ENCODE measurements around a stretch of chr11.

GRCh38 chr11:67379400-67379958 lies 6.1 kb upstream of the CLCF1 start:
- RRBS, result no CpG with 5 or more reads among the region's 16 CpGs

DNA sequence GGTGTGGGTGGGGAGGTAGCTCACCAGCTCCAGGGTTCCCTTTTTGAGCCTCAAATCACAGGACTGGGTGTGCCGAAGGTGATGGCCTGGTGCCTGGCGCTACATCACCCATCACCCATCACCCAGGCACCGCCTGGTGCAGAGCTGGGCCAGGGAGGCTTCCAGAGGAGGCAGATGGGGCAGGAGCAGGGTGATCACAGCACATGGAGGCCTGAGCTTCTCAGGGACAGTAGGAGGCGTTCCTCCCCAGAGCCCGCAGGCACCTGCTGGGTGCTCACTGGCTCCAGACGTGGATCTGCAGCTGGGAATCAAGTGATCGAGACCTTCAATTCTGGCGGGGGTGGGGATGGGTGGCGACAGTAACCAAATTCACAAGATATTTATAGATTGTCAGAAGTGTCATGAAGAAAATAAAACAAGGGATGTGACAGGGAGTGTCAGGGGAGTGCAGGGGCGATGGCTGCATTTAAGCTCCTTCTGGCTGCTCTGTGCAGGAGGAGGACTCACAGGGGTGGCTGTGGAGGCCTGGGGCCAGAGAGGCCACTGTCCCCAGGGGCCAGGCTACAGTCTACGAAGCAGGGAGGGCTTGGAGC lies 3.3 kb downstream of the TBC1D10C start:
- RRBS, result no CpG with 5 or more reads among the region's 11 CpGs

DNA sequence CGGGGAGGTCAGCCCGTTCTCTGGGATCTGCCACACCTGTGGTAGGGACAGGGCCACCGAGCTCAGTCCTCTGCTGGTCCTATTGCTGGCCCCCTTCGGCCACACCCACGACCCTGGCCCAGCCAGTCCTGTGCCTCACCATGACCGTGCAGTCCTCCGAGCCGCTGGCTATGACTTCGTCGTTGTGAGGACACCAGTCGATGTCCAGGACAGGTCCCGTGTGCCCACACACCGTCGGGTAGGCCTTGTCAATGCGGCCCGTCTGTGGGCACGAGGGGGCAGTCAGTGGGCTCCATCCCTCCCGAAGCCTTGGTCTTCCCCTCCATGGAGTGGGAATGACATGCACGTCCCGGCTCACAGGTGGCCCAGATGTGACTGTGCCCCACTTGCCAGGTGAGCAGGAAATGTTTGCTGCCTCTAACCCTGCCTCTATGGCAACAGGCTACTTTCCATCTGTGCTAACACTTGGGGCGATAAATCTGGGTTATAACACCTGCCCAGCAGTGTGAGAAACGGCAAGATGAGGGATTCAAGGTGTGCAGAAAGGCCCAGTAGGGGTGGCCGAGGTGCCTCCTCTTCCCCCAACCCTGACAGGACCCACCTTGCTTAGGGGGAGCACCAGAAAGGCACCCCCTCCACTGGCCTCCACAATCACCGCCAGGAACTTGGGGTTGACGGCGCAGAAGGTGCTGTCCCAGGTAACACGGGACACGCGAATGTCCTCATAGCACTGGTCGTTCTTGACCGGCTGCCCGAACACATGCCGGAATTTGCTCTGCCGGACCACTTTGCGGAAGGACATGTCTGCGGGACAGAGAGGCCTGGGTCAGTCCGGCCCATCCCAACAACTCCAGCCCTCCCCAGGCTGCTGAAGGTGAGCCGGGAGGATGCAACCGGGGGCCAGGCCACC lies 1.2 kb downstream of the CORO1B start:
- RRBS, result 74% methylated on average over 5 of the region's 39 CpGs

- RRBS, result no CpG with 5 or more reads among the region's 25 CpGs
Measured at GRCh38 chr11:67463815-67464569, 5.1 kb downstream of the TMEM134 start.

GRCh38 chr11:67632304-67632996 lies 2.7 kb upstream of the NUDT8 start:
- RRBS, result no CpG with 5 or more reads among the region's 9 CpGs

GRCh38 chr11:67647497-67647831 lies 3.1 kb downstream of the ACY3 start:
- RRBS, result no CpG with 5 or more reads among the region's 14 CpGs

GRCh38 chr11:68004776-68005368 lies 975 bp upstream of the UNC93B1 start:
- RRBS, result no CpG with 5 or more reads among the region's 12 CpGs

DNA sequence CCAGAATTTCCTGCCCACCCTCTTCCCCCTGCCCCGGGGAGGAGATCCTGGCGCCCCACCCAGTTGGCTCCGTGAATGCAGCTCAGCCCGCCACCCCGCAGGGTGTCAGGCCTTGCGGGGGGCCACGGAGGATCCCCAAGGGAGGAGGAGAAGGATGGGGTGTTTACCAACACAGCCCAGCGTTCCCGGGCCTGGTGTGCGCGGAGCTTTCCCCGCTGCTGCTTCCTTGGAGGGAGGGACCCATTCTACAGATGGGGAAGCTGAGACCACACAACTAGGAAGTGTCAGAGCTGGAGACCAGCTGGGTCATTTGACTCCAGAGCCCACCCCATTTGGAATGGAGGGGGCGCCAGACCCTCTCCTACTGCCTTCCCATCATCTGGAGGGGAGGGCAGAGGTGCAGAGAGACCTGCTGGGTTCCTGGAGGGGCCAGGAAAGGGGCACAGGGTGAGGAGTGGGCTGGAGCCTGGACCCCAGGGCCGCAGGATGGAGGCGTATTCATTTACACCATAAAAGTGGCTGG lies 386 bp downstream of the TCIRG1 start:
- RRBS, result 3% methylated on average over 1 of the region's 15 CpGs

GRCh38 chr11:68061388-68062294 lies 22.8 kb downstream of the TCIRG1 start:
- RRBS, result no CpG with 5 or more reads among the region's 12 CpGs

GRCh38 chr11:68146796-68147442 lies 25.7 kb upstream of the CHKA start:
- RRBS, result 21% methylated on average over 2 of the region's 11 CpGs

GRCh38 chr11:68153837-68154113 lies 32.6 kb upstream of the CHKA start:
- RRBS, result no CpG with 5 or more reads among the region's 7 CpGs

- RRBS, result no CpG with 5 or more reads among the region's 60 CpGs
Measured at GRCh38 chr11:68212354-68212990, 624 bp downstream of the KMT5B start.

GRCh38 chr11:68256134-68256895 lies 15.5 kb downstream of the C11orf24 start:
- RRBS, result no CpG with 5 or more reads among the region's 18 CpGs

GRCh38 chr11:68274750-68275155 lies 3.0 kb upstream of the C11orf24 start:
- RRBS, result no CpG with 5 or more reads among the region's 4 CpGs

- RRBS, result no CpG with 5 or more reads among the region's 15 CpGs
Measured at GRCh38 chr11:68282177-68282902, 10.6 kb upstream of the C11orf24 start.

DNA sequence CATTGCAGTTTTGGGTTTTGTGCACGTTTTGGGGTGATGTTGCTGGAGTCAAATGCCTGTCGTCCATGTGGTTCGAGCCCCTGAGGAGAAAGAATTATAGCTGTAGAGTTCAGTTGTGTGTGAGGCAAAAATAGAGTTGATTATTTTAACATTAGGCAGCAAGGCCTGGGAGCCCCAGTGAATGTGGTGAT lies 1.7 kb downstream of the LRP5 start:
- RRBS, result no CpG with 5 or more reads among the region's 3 CpGs

DNA sequence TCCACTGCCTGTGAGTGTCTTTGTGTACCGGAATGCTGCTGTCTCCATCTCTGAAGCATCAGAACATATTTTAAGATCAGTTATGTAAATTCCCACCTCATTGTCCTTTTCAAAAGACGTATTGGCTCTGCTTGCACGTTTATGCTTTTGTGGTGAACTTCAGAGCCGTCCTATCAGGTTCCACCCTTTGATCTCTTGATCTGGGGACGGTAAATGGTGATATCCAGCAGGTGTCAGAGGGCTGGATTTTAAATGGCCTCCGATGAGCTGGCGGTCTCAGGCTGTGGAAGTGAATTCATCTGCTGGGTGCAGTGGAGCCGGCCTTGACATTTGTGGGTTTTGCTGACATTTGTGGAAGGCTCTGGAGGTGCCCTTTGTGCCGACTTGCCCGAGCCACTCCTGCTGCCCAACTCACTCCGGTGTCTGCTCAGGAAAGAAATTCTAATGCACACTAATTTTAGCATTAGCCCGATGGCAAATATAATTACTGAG lies 8.9 kb downstream of the LRP5 start:
- RRBS, result no CpG with 5 or more reads among the region's 12 CpGs

DNA sequence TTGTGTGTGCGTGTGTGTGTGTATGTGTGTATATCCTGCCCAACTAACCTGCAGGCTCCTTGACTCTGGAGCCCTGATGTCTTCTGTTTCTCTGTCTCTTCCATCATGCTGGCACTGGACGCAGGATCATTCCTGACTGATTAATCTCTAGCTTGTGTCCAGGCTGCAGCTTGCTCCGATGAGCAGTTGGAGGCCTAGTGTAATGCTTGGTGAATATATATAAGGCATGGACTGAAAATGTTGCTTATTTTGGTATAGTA lies 25.6 kb downstream of the LRP5 start:
- RRBS, result no CpG with 5 or more reads among the region's 3 CpGs

DNA sequence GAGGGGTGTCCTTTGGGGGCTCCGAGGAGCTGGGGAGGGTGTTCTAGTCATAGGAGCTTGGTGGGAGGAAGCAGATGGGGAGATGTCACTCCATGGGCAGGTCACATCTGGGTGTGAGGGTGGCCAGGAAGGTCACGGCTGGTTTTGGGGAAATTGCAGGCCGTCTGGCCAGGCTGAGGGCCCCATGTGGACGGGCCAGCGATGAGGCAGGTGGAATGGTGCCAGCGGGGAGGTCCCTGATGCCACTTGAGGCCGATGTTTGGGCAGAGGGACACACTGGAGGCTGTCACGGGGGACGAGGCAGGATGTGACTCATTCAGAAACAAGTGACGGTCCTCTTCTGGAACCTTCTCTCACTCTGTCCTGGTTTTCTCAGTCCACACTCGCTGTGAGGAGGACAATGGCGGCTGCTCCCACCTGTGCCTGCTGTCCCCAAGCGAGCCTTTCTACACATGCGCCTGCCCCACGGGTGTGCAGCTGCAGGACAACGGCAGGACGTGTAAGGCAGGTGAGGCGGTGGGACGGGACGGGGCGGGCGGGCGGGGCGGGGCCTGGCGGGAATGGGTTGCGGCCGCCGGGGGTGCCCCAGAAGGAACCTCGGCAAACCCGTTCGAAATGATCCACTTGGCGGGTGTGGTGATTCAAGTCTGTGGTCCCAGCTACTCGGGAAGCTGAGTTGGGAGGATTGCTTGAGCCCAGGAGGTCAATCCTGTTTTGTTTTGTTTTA lies 53.0 kb downstream of the LRP5 start:
- RRBS, result no CpG with 5 or more reads among the region's 33 CpGs

- RRBS, result no CpG with 5 or more reads among the region's 23 CpGs
Measured at GRCh38 chr11:68438313-68439058, 22.1 kb upstream of the PPP6R3 start.